A172 (cell line): ENCODE measurements around a stretch of chr2.

- RAMPAGE, long total RNA = no peak
These were observed 63.6 kb upstream of the ARL5A start for GRCh38 chr2:151891664-151892401.

DNA sequence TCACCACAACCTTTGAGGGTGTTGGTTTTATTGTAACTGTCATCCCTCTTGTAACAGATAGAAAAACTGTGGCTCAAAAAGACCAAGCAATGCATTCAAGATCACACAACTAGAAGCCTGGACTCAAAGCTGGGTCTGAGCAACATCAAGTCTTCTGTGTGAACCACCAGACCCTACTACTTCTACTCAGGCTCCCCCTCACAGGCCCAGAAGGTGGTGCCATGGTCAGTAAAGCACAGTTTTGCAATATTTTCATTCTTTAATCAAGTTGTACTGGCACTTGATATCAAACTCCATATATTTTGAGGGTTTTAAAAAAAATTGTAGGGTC is 105.2 kb upstream of the ARL5A start:
- RAMPAGE, long total RNA = no peak

DNA sequence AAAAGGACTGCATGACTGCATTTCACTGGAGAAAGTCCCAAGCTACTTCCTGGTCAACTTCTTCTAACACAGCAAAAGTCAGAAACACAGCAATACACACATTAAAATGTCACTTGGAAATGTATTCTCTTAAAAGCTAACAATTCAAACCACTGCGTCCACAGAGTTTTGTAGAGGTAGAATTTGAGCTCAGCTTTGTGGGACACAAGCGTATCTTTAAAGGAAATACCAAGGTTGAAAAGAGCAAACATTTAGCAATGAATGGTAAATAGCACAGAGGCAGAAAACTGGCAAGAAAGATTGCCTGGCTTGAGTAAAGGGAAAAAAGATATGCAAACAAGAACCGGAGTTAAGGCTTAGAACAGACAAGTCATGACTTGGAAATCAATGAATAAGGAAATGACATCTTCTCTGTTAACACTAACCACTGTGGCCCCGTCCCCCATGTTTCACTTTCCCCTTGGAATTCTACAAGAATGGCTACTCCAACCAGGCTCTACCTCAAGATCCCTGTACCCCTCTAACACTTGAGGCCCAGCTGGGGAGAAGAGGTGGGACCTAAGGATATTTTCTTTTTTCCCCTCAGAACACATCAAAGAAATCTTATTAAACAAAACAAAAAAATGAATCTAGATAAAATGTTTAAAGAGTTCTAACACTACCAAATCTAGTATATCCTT is 3.9 kb downstream of the STAM2 start:
- RAMPAGE, long total RNA = no peak

DNA sequence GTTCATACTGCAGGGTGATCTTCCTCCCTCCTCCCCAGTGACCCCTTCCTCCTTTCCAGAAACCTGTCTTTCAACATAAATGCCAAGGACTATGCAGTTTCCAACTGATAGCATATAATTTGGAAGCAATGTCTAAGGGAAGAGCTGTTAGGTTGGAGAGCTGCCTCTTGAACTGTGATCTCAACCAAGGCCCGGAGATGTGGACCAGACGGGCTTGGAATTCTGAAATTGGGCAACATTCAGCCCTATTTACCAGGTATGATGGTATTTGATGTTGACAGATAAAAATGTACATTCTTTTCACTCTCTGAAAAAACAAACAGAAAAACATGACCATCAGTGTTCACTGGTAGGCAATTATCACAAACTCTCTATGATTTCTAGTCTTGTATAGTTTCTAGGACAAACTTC is 7.6 kb downstream of the FMNL2 start:
- RAMPAGE, long total RNA = no peak

- RAMPAGE, long total RNA = no peak
These were observed 56.0 kb downstream of the FMNL2 start for GRCh38 chr2:152390891-152391458.

DNA sequence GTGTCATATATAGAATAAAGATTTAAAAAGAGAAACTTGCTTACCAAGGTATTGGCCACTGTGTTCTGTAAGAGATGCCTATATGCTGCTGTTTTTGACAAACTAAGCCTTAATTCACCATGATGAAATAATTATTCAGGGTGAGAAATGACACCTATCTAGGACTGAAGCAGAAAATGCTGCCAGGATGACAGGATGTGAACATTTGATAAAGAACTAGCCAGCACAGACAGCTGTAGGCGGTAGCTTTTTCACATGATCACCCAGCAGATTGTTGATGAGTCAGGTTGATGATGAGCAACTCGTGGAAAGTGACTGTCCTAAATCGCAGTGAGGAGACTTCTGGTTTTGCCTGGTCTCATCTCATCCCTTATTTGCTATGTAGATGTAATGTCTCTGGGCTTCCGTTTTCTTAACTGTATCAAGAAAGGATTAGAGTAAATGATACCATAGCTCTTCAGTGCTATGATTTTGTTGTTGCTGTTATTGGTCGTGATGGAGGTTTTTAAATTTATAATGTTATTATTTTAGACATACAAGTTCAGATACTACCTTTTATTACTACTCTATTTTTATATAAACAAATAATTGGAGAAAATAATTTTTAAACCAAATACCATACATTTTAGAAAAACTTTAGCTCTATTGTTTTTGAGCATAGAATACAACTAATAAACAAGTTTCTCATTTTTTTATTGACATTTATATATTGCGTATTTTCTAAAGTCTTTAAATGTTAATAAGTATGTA is 144.0 kb downstream of the PRPF40A start:
- RAMPAGE, long total RNA = no peak

DNA sequence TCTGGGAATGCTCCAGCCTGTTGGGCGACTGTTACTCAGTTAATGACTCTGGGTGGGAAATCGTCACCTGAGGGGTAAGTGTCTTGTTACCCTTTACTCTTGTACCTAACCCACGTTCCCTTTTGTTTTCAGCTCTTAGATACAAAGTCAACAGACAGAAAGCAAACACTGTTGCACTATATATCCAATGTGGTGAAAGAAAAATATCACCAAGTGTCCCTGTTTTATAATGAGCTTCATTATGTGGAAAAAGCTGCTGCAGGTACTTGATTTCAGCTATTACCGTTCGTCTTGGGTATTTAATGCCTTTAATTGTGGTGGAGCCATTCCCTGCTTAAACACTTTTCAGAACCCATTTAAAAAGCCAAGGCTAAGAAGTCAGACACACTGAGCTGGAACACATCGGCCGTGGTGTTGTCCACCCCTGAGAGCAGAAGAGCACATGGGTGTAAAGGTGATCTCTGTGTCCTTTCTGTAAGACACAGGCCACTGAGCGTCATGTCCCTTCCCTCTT is 85.3 kb downstream of the PRPF40A start:
- RAMPAGE, long total RNA = no peak

- RAMPAGE, long total RNA = no peak
These were observed 334.9 kb downstream of the GALNT13 start for GRCh38 chr2:154206714-154206952.

DNA sequence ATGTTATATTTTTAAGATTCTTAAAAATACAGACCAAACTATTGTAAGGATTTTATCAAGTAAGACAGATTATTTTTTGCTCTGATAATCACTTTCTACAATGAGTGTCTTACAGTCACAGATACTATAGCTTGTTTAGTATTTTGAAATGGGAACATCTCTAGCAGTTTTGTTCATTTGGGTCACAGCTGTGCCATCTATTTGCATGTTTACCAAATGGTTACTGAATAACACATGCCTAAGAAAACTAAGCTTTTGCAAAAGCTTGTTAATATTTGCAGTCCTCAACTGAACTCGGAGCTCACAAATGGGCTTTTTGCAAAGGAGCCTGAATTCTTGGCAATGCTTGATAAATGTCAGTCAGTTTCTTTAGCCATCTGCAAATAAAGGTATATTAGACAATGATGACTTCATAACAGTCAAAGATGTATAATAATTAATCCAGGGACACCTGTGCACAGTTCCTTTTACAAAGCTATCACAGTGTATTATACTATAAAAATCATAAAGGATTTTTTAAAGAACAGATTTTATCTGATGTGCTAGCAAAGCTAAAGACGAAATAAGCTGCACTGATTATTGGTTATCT is 248.6 kb upstream of the KCNJ3 start:
- RAMPAGE, long total RNA = no peak

DNA sequence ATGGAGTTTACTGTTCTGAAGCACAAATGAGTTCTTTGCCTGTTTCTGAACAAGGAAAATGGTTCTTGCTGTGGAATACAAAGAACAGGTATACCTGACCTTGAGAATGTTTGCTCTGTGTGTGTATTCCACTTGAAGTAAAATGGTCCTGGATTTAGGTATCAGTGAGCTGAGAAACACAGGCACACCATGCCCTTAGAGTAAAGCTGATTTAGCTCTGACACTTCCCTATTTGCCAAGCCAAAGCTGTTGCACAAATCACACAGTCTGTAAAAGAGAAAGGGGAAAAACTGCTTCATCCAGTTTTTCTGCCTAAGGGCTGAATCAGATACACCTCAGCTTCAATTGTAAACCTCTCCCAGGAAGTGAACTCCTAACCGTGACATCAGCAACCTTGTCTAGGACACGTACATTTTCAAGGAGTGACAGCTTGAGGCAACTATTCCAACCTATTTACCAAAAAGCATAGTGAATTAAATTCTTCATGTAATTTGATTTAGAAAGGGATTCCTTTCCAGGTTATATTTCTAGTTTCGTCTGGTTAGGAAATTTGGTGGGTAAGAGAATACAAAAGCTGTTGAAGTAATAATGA is 150.4 kb downstream of the NR4A2 start:
- RAMPAGE, long total RNA = no peak

DNA sequence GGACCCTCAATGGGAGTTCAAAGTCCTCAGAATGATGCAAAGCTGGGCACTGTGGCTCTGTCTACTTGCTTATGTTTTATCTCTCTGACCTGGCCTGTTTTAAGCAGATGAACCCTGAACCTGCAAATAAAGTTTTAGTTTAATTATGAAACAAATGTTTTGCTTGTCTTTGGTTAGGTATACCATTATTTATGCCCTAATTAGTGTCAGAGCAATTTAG is 22.5 kb downstream of the NR4A2 start:
- RAMPAGE, long total RNA = no peak

- RAMPAGE, long total RNA = no peak
These were observed 10.4 kb downstream of the NR4A2 start for GRCh38 chr2:156321976-156322637.

- RAMPAGE, long total RNA = no peak
These were observed 9.7 kb upstream of the NR4A2 start for GRCh38 chr2:156342110-156342816.

- RAMPAGE, long total RNA = no peak
These were observed 87.2 kb upstream of the GALNT5 start for GRCh38 chr2:157170374-157170677.

DNA sequence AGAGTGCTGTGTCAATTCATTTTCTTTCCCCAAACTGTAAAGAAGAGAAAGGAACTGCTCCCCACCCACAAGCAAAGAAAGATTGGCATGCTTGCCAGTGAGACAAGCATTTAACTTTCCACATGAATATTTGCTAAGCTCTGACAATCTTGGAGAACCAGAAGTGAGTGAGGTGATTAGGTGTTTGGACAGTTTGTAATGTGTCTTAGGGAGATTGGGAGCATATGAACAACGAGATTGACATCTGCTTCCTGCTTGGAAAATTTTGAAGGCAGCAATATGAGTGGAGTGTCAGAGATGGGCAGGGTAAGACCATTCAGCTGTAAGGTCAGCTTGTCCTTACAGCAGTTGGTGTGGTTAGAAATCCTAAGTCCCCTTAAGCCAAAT is 36.1 kb upstream of the GALNT5 start:
- RAMPAGE, long total RNA = no peak

DNA sequence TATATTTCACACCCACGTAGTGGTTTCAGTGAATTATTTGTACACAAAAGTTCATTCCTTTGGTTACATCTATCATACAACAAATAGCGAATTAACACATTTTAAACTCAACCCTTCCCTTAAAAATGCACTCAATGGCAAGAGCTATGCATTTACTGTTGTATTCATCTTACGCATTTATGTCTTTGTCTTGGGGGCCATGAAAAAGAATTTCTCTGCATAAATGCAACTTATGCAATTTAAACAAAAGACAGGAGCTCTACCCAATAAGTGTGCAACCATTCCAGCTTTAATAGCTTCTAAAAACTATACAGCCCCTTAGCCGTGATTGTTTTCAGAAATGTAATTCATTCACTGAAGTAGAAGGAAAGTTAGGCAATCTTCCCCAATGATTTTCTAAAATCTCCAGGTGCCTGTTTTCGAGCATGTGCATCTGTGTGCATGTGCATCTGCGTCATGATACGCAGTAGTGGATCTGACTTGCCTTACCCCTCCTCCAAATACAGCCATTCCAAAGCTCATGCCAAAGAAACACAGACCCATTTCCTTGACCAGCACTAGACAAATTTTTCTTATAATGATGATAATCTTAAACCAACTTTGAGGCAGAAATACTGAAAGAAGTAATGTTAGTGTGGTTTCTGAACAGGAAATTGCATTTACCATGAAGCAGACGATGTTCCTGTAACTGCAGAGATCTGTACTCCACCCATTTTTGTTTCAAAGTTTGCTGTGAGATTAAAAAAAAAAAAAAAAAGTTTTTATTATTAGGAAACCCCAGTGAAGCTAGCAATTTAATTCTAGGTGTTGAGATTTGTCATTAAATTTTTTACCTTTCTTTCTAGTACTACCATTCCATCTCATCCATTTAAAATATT is 25.8 kb downstream of the CYTIP start:
- RAMPAGE, long total RNA = no peak

DNA sequence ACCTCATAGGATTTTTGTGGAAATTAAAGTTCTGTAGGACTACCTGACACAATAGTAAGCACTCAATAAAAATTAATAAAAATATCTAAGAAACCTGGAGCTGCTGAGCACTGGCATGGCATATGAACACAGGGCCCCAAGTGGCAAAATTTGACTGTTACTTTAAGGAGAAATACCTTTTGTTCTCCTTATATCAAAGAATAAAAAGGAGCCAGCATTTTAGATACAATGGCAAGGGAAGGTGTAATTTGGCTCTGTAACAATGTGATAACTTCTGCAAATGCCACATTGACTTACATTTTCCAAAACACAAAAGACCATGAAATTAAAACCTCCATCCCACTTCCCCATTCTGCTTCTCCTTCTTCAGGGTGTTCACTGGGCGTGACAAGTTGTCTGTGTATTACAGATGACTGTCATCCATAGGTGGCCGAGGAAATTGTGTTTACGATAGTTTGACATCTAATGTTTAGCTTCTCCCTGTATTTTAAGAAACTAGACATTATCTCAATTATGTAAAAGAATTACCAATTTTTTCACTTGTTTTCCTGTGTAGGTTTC is 24.9 kb upstream of the CYTIP start:
- RAMPAGE, long total RNA = no peak

GRCh38 chr2:157500917-157501453 is 57.1 kb upstream of the CYTIP start:
- RAMPAGE, long total RNA = no peak

DNA sequence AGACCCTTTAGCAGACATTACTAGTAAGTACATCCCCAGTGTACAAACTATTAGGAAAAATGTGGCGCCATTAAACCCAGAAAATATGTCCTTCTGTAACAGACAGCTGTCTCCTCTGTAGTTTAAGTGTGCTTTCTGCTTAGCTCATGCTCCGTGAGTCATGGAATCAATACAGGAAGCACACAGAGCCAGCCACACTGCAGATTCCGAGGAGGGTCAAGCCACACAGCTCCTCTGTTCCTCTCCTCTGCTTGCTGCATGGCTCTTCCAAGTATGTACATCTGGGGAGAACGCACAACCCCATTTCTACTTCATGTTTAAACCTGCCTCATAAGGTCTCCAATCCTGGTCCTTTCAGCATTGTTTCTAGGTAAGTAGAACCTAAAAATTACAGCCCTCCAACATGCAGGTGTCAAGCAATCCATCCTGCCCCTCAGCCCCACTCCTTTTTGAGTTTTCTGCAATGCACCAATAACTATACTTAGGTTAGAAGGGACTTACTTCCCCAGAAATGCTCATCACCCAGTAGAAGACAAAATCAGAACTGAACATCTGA is 37.6 kb downstream of the ACVR1 start:
- RAMPAGE, long total RNA = no peak

GRCh38 chr2:157842057-157842580 is 34.0 kb downstream of the ACVR1 start:
- RAMPAGE, long total RNA = no peak